Foreskin fibroblast (primary cell): ENCODE results near the gene RBM19.

GRCh38 chr12:113966192-113966805 is at the start of gene RBM19:
Gene RBM19, minus strand, starts transcription at chr12:113966325.
- RRBS = 0% methylated on average over 2 of the region's 39 CpGs

GRCh38 chr12:114238803-114239179 is 167.2 kb downstream of the TBX5 start:
- RRBS = no CpG with 5 or more reads among the region's 5 CpGs

DNA sequence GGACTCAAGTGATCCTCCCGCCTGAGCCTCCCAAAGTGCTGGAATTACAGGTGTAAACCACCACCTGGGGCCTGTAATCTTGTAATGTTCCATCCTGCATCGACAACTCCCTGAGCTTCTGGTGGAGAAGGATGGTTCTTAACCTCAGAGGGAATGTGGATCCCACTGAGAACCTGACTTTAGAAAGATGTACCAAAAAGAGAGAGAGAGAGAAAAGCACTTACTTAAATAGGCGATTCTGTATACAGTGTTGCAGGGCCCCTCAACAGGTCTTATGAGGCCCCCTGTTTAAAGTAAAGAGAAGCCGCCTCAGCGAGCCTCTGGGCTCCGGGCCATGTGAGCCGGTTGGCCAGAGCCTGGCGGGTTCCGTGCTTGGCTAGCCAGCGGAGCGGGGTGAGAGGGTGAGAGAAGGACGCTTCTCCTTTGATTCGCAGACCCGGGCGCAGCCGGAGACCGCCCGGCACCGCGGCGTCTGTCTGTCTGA is 41.1 kb upstream of the TBX5 start:
- RRBS = 48% methylated on average over 10 of the region's 21 CpGs

DNA sequence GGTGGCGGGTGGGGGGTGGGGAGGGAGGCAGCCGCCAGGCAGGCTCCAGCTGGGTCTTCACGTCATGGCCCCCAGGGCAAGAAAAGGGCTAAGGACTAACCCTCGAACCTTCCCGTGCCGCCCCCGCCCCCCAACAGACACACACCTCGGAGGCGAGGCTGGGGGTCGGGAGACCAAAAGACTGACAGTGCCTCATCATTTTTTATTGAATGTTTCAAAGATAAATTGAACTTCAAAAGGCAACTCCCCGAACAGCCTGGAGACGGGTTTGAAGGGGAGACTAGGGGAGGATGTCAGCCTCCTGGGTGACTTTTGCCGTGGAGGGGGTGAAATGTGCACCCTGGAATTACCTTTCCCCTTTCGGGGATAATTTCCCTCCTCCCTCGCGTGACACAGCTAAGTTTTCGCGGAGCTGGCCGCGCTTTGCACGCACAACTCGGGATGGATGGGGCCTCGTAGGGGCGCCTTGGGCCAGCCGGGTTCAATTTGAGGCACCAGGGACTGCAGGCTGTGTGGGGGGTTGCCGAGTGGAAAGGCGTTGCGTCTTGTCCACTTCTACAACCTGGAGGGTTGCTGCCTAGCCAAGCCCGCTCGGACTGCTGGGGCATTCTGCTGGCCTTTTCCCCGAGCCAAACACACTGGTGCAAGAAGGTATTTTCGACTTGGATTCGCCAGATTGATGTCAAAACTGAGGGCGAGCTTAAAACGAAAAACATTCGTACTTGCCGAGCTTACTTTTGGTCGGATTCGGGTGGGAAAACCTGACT is 14.6 kb downstream of the TBX3 start:
- RRBS = no CpG with 5 or more reads among the region's 39 CpGs

GRCh38 chr12:114733844-114734411 is 50.0 kb upstream of the TBX3 start:
- RRBS = no CpG with 5 or more reads among the region's 11 CpGs

GRCh38 chr12:114744659-114745176 is 60.7 kb upstream of the TBX3 start:
- RRBS = no CpG with 5 or more reads among the region's 18 CpGs

DNA sequence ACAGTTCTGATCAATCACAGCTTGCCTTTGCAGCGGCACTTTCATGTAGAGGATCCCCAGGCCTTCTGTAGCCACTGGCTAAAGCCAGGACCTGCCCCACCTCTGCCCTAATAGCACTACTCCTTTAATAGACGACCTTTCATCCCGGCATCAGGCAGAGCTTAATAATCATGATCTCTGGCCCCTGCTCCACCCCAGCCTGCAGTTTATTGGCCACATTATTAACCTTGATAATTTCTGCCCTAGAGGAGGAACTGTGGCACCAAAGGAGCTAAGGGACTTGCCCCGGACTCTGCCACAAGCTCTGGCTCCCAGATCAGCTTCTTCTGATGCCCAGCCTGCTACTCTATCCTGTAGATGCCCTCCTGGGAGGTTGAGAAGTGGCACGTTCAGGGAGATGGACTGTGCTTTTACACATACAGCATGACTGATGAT is 142.3 kb upstream of the TBX3 start:
- RRBS = no CpG with 5 or more reads among the region's 5 CpGs

DNA sequence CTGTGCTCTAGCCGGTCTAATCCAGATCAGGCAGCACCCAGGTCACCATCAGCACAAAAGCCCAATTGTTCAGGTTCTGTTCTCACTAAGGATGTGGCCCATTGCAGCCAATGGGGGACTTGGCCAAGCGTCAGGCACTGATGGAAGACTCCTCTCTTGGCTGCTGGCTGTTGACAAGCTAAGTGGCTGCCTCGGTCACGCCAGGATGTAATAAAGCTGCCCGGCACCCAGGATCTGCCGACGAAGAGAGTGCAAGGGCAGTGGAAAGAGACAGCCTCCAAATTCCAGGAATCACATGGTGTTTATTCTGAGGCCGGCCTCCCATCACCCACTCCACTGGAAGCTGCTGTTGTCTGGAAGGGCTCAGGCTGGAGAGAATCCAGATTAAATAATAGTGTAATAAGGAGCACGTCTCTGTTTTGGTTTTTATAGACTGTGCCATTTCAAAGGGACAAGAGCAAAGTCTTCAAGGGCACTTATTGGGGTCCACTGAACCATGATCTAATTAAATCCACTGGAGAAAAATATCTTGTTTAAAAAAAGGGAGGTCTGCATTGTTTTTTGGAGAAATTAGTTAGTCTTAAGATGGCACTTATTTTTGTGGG is 451.9 kb upstream of the TBX3 start:
- RRBS = under 1% methylated on average over 4 of the region's 9 CpGs

GRCh38 chr12:115394698-115395343 is 710.8 kb upstream of the TBX3 start:
- RRBS = no CpG with 5 or more reads among the region's 5 CpGs

DNA sequence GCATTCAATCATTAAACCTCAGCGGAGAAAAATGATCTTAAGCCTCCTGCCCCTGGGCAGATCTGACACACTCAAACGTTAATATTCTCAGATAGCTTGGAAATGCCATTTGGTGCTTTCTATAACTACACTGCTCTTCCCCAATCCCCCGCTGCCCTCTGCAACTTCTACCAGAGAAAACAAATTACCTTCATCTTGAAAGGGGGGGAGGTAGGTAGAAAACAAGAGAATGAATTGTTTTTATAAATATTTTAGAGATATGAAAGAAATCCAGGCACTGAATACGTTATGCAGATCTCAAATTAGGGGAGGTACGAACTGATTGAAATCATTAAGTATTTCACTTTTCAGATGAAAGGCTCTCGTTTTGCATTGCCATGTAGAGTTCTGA is 521.1 kb downstream of the MED13L start:
- RRBS = no CpG with 5 or more reads among the region's 6 CpGs

DNA sequence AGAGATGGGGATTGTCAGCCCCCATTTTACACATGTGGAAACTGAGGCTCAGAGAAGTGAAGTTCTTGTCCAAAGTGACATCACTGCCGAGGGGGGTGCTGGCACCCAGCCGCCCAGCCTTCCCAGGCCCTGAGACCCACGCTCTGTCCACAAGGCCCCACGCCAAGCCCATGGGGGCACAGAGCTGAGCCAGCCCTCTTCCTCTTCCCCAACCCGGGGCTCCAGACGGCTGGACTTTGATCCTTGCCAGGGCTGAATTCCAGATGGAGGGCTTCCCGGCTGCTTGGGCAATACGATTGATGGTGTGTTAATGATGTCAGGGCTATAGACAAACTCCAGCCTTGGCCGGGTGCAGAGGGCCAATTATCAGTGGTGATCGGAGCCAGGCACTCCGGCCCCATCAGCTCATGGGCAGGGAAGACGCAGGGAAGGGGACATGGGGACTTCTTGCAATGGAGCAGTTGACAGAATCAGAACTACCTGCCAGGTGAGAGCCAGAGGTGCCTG is 334.0 kb downstream of the MED13L start:
- RRBS = 16% methylated on average over 7 of the region's 12 CpGs

- RRBS = no CpG with 5 or more reads among the region's 6 CpGs
Observed at GRCh38 chr12:115949163-115949499, 328.4 kb downstream of the MED13L start.

DNA sequence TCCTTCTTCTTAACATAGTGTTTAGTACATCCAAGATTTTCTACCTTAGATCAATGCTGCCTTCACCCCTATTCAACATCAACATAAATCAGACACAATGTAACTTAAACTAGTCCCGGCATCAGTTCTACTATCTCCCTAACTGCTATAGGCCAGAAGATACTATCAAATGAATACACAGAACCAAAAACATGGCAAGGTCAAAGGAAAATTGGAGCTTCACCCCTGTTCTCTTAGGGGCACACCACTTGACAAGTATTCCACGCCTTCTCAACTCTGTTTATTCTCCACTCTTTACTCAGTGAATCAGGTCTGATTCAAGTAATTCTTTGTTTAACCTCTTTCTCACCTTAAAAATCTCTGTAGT is 249.0 kb downstream of the MED13L start:
- RRBS = no CpG with 5 or more reads among the region's 2 CpGs

DNA sequence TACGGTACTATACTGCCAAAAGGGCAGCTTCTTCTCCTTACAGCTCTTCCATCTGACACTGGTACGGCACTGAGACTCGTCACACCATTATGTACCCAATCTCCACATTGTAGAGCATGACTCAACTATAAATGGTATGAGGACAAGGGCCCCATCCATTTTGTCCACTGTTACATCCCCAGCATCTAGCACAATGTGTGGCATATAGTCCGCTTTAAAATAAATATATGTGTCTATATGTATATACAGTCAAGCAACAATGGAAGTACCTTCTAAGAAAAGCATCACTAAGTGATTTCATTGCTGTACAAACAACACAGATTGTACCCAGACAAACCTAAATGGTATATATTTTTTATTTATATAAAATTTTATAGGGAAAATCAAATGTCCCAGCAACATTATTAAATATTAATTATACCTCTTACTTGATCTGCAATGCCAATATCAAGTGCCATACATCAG is 212.8 kb downstream of the MED13L start:
- RRBS = no CpG with 5 or more reads among the region's 4 CpGs

- RRBS = no CpG with 5 or more reads among the region's 1 CpG
Observed at GRCh38 chr12:116144298-116144628, 133.2 kb downstream of the MED13L start.

DNA sequence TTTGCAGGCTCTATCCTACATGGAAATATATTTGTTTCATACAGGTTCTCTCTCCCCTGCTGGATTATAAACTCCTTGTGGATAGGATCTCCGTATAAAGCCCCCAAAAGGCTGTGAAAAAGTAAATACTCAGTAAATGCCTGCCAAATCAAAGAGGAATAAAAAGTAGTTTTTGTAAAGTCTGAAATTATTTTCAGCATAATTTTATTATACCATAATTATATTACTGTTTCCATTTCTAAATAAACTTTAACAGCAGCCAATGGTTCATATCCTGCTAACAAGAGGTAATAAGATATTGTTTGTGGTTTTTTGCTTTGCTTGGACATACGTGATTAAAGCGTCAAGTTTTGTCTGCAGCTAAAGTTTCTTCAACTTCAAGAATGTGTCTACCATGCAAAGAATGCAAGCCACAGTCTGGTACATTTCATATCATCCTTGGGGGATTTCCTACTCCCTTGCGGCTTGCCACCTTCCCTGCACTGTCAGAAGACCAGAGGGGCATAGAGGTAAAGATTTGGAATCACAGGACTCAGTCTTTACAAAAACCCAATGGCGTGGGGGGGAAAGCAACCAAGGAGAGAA is 125.3 kb downstream of the MED13L start:
- RRBS = no CpG with 5 or more reads among the region's 5 CpGs

DNA sequence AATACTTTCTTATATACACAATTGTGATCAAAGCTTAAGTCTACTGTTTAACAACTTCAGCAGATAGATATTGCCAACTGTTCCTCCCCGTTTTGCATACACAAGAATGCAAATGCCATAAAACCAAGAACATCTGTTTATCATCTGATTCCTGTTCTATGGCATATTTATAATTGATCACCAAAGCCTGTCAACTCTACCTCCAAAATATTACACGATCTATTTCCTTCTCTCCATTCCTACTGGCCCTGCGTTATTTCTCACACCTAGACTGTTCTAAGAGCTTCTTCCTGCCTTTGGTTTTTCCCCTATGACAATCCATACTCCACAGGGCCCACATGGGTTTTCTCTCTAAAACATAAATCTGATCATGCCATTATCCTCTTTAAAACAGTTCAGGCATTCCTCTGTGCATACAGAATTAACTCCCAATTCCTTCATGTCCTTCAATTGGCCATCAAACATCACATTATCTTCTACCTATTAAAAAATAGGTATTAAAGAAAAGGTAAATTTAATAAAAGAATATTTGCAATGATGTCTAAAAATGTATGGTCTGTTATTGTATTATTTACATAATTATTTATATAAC is 15.8 kb downstream of the MED13L start:
- RRBS = no CpG with 5 or more reads among the region's 3 CpGs

GRCh38 chr12:116278507-116278795 is 958 bp upstream of the MED13L start:
- RRBS = no CpG with 5 or more reads among the region's 8 CpGs

GRCh38 chr12:116325296-116325586 is 47.7 kb upstream of the MED13L start:
- RRBS = no CpG with 5 or more reads among the region's 1 CpG